Measurements from ENCODE around the gene SLC38A4.

- PRO-cap, result no peak
Measured at GRCh38 chr12:46368028-46369081, 4.2 kb downstream of the SLC38A2 start.

DNA sequence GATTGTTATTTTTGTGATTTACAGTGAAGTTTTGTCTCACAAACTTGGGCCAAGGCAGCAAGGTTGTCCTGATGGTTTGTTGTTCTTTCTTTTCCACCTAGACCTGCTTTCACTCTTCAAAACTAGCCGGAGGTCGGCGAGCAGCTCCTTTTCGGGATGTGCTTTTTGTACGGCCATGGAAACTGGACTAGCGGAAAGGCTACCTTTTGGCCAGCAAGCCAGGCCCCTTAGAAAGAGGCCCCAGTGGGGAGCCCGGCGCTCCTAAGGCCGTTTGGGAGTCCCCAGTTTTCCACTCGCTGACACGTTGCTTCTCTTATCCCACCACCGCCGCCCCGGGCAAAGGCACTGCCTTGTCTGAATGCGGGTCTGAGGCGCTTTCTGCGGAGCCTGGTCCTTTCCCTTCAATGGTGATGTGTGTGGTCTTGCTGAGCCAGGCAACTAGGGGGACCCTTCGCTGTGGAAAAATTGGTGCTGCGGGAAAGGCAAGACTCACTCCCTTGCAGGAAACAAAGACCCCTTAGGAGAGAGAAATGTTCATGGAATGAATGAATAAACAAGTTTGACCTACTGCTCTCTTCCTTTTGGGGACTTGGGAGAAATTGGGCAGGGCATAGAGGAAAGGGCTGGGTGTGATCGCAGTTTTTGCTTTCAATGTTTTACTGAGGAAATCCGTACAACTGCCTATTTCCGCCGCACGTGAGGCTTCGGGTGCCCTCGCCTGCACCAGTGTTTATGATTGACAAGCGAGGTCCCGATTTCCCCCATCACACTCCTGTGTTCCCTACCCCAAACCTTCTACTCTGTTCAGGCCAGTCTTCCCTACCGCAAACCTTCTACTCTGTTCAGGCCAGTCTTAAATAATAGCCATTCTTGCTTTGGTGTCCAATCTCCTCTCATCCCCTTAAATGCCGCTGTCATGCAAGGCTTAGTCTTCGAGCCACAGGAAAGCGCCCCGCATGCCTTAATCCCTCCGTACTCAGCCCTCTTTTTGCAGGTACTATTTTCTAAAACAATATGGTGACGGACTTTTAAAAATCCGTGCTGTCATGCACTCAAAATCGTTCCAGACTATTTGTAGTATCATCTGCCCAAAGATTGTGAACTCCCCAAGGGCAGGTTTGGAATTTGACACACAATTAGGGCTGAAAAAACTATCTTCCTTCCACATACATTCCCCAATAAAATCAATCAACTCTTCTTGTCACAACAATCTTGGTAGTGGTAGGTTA is 1.1 kb upstream of the SLC38A2 start:
- PRO-cap, result unidirectional peak, plus-strand start at position 119 of the sequence; unidirectional peak, minus-strand start at position 368 of the sequence; bidirectional peak, plus-strand start at position 739 of the sequence, minus-strand start at position 644 of the sequence

DNA sequence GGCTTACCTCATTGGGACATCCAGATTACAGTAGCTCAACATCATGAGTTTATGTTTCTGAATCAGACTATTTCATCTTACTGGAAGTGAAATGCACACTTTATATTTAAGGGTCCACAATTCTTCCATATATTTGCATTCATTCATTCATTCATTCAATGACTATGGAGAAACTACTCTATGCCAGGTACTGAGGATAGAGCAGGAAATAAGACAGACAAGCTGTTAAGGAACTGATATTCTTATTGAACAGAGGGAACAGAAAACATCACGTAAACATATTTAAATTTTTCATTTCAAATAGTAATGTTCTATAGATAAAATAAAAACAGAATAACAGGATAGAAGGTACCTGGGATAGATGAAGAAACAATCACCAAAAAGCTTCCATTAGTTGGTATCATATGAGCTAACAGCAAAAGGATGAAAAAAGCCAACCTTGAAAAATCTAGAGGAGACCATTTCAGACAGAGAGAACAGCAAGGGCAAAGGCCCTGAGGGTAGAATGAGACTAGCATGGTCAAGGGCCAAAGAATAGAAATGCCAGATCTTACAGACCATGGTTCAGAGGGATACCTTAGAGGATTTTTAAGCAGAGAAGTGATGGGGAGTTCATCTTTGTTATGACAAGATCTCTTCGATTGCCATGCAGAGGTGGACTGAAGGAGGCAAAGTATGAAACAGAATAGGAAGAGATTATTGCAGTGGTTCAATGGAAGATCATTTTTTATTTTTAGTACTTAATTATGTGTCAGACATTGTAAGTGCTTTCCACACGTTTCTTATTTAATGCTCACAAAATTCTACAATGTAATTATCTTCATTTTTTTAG is 108.6 kb upstream of the SLC38A2 start:
- PRO-cap, result no peak

GRCh38 chr12:46492432-46492952 is 119.9 kb upstream of the SLC38A2 start:
- PRO-cap, result no peak

DNA sequence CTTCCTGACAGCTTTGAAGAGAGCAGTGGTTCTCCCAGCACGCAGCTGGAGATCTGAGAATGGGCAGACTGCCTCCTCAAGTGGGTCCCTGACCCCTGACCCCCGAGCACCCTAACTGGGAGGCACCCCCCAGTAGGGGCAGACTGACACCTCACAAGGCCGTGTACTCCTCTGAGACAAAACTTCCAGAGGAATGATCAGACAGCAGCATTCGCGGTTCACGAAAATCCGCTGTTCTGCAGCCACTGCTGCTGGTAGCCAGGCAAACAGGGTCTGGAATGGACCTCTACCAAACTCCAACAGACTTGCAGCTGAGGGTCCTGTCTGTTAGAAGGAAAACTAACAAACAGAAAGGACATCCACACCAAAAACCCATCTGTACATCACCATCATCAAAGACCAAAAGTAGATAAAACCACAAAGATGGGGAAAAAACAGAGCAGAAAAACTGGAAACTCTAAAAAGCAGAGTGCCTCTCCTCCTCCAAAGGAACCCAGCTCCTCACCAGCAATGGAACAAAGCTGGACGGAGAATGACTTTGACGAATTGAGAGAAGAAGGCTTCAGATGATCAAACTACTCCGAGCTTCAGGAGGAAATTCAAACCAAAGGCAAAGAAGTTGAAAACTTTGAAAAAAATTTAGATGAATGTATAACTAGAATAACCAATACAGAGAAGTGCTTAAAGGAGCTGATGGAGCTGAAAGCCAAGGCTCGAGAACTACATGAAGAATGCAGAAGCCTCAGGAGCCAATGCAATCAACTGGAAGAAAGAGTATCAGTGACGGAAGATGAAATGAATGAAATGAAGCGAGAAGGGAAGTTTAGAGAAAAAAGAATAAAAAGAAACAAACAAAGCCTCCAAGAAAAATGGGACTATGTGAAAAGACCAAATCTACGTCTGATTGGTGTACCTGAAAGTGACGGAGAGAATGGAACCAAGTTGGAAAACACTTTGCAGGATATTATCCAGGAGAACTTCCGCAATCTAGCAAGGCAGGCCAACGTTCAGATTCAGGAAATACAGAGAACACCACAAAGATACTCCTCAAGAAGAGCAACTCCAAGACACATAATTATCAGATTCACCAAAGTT is 207.3 kb downstream of the SLC38A4 start:
- PRO-cap, result no peak

DNA sequence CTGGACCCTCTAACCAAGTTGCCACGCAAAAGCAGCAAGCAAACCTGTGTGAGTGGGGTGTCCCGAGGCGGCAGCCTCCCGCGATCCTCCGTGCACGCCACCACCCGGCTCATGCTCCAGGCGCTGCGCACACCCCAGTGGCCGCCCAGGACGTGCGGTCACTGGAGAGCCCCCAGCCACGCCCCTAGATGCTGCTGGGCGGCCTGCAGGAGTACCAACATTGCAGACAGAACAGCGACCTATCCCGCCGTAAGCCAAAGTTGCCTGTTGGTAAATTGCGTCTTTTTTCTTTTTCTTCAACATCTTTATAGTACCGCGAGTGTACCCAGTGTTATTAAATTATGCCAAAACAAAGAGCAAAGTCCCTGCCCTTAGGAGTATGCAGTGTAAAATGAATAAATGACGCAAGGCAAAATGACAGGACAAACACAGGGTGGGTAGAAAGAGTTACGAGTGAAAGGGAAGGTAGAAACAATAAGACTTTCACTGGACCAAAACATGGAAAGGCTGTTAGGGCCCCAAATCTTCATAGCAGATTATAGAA is at the start of gene SLC38A4:
Gene SLC38A4 (minus strand): TSS at position 139 of the 544 bp plus-strand sequence.
- PRO-cap, result no peak

GRCh38 chr12:47085083-47085550 is 5.4 kb upstream of the AMIGO2 start:
- PRO-cap, result unidirectional peak, minus-strand start at chr12:47085334

DNA sequence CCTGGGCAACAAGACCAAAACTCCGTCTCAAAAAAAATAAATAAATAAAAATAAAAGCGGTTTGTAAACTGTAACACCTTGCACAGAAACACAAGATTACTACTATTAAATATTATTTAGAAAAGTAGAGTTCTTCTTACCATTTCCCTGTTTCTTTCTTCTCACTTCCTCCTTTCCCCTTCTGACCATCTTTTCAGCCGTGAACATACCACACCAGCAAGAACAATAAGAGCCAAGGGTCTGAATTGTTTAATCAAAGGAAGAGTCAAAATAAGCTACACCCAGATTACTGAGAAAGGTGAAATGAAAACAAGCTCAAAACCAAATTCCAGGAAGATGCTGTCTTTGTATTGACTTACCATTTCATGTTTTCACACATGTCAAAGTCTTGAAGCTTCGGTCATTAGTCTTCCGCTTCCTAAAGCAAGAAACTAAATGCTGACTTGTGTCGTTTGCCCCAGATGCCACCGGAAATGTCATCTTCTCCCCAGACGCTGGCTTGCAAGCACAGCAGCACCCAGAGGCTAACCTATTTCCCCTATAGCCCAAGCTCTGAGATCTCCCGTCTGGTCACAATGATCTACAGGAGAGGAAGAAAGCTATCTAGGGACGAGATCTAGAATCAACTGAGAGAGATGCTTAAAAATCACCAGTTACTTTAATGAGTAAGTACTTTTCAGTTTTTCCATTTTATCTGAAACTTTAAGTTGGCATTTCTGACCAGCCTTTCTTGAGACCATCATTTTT is 136.4 kb upstream of the AMIGO2 start:
- PRO-cap, result bidirectional peak, plus-strand start at position 490 of the sequence, minus-strand start at position 420 of the sequence

GRCh38 chr12:47219318-47219601 is 139.5 kb upstream of the AMIGO2 start:
- PRO-cap, result no peak

DNA sequence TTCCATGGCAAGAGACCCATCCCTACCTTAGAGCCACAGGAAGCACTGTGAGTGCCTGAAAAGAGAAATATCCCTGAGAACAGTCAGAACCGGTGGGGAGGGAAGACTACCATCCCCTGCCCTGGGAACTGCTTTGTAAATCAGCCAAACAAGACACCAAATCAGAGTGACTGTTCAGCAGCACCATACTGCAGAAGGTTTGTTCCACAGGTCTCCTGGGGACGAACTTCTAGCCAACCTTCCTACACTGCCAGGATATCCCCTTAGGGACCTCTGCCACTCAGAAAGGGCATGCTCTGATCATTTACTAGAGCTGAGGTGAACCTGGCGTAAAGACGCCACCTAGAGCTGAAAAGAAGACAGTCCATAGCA is 227.9 kb upstream of the AMIGO2 start:
- PRO-cap, result unidirectional peak, minus-strand start at position 201 of the sequence

DNA sequence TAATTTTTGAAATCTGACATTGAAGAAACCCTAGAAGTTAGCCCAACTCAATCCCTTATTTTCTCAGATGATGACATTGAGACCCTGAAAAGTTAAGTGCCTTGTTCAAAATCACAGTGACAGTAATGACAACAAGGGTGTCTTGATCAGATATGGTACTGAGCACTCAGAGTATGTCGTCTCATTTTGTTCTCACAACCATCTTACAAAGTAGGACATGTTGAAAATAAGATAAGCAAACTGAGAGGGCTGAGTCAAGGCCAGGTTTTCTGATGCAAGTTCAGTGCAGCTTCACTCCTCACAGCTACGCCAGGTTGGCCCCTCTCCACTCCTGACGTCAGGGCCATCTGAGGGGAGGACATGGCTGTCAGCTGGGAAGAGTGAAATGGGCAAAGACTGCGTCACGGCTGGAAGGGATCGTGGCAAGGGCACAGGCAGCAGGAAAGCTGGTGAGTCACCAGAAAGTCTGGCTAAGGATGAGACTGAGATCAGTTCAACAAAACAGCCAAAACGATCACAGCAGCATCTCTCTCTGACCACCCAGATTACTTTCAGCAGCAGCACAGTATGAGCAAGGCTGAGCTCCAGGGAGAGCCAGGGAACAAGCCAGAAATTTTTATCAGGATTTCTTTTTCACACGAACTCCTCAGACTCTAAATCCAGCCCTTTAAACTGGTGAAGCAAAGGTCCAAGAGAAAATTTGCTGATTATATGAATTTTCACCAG is 297.7 kb upstream of the AMIGO2 start:
- PRO-cap, result unidirectional peak, plus-strand start at position 460 of the sequence

DNA sequence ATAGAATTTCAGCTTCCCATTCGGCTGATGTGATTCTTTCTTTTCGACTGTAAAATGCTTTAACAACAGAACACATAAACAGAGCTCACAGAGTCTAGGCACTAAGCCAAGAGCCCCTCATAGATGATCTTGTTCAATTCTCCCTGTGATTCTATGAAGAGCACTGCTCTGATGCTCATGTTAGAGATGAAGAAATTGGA is 232.7 kb downstream of the RPAP3 start:
- PRO-cap, result no peak

DNA sequence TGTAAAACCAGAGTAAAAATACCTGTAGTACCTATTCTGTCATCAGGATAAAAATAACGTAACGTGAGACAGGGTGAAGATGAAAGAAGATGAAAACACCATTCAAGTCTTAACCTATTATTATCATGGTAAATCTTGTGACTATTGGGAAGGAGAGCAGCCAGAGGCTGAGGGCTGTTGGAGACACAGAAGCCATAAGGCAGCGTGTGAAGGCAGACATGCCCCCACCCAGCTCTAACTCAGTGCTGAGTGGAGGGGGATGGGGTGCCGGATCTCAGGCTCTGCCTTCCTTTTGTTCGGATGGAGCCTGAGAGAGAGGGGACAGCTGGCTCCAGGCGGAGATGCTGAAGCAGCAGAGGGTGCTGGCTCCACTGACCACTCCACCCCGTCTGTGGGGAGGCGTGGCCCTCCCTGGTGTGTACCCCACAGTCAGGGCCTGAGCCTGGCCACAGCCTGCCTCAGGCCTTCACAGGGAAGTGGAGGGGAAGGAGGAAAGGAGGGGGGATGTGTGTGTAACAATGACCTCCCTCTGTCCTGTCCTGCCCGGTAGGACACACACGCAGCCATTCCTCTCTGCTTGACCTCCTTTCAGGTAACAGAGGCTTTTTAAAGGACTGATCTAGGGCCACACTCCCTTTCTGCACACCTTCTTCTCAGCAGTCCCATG is 9.4 kb upstream of the ENDOU start:
- PRO-cap, result no peak

DNA sequence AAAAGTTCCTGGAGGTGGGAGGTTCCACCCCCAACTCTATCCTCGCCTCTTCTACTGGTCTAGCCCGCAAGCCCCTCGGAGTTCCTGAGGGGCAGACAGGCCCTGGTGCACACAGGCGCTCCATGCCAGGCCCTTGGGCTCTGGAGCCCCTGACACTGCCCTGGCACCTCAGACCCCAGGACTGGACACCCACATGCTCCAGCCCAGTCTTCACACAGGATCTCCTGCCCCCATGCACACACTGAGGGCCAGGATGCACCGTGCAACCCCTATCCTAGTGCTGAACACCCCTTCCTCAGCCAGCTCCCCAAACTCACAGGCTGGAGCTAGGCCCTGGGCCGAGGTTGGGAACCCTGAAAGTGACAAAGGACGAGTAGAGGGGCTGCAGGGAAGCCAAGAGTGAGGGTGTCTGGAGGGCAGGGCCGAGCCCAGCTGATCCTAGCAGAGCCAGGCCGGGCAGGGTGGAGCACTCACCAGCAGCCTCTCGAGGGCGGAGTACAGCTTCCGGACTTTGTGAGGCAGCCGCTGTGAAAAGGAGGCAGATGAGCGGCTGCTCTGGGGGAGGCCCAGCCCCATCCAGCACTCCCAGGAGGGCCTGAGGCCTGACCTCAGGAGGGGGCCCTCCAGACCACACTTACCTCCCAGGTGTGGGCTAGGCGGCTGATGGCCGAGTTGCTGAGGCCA is 14.5 kb upstream of the ENDOU start:
- PRO-cap, result unidirectional peak, plus-strand start at position 541 of the sequence

- PRO-cap, result no peak
Measured at GRCh38 chr12:47740615-47741248, 15.4 kb upstream of the ENDOU start.

DNA sequence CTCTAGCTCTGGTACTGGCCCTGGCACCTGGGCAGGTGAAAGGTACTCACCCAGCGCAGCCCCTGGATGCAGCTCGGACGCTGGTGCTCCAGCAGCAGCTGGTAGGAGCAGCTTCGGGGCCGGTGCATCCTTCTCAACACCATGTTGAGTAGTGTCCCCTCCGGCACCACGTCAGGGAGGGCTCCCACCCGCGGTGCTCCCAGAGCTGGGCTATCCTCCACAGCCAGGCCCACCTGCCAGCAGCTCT is 941 bp downstream of the RAPGEF3 start:
- PRO-cap, result no peak

GRCh38 chr12:47758063-47758505 is 596 bp downstream of the RAPGEF3 start:
- PRO-cap, result no peak

- PRO-cap, result no peak
Measured at GRCh38 chr12:47762950-47763332, 4.3 kb upstream of the RAPGEF3 start.

GRCh38 chr12:47782610-47783607 is 9.9 kb downstream of the SLC48A1 start:
- PRO-cap, result no peak

- PRO-cap, result no peak
Measured at GRCh38 chr12:47798399-47799224, 21.1 kb downstream of the HDAC7 start.